ENCODE results near the genes JCHAIN, UTP3 and GRSF1.

DNA sequence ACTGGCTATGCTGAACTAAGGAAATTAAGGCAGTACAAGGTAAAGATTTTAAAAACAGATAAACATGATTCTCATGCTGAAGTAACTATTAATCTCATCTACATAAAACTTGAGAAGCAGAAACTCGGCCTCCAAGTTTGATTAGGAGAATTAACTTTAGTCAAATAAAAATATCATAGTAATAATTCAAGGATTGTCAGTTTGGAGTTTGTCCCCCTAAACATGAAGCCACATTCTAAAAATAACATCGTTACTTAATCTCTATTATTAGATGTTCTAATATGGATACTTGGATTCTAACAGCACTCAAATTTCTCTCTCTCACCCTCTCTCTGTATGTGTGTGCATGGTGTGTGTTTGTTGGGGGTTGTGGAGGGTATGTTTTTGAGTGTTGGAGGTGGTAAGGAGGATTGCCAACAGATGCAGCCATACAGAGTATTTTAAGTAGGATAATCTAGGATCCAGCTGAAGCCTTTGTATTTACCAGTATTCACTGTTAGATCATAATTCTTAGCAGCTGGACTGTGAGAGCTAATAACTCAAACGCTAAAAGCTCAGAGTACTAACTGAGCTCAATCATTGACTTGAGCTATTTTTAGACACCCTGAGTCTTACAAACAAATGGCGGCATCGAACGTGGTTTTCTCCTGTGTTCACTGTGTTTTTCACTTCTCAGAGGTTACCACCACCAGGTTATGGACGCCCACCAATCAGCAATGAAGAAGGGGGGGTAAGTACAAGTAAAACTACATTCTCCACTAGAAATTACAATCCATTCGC, 8.8 kb downstream of the ENAM start:
- PRO-cap, result no peak

GRCh38 chr4:70666230-70666882, at the start of gene JCHAIN:
TSS of gene JCHAIN (minus strand) at chr4:70666508.
- PRO-cap, result no peak

GRCh38 chr4:70688097-70688717, at the start of gene UTP3:
TSS of gene UTP3 (plus strand) at chr4:70688532.
- PRO-cap, result bidirectional peak, plus-strand start at chr4:70688532, minus-strand start at chr4:70688184

- PRO-cap, result no peak
Observed at GRCh38 chr4:70775089-70775528, 53.3 kb downstream of the RUFY3 start.

GRCh38 chr4:70833004-70833400, 6.7 kb downstream of the GRSF1 start:
- PRO-cap, result no peak

GRCh38 chr4:70839176-70840147, at the start of gene GRSF1:
TSS of gene GRSF1 (minus strand) at chr4:70839890.
- PRO-cap, result bidirectional peak, plus-strand start at chr4:70839389, minus-strand start at chr4:70839247; unidirectional peak, minus-strand start at chr4:70839890

- PRO-cap, result no peak
Observed at GRCh38 chr4:70902993-70903213, 734 bp downstream of the MOB1B start.

- PRO-cap, result no peak
Observed at GRCh38 chr4:70992743-70993170, 692 bp upstream of the DCK start.

DNA sequence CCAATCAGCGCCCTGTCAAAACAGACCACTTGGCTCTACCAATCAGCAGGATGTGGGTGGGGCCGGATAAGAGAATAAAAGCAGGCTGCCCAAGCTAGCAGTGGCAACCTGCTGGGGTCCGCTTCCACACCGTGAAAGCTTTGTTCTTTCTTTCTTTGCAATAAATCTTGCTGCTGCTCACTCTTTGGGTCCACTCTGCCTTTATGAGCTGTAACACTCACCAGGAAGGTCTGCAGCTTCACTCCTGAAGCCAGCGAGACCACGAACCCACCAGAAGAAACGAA, 197.5 kb upstream of the ADAMTS3 start:
- PRO-cap, result no peak

DNA sequence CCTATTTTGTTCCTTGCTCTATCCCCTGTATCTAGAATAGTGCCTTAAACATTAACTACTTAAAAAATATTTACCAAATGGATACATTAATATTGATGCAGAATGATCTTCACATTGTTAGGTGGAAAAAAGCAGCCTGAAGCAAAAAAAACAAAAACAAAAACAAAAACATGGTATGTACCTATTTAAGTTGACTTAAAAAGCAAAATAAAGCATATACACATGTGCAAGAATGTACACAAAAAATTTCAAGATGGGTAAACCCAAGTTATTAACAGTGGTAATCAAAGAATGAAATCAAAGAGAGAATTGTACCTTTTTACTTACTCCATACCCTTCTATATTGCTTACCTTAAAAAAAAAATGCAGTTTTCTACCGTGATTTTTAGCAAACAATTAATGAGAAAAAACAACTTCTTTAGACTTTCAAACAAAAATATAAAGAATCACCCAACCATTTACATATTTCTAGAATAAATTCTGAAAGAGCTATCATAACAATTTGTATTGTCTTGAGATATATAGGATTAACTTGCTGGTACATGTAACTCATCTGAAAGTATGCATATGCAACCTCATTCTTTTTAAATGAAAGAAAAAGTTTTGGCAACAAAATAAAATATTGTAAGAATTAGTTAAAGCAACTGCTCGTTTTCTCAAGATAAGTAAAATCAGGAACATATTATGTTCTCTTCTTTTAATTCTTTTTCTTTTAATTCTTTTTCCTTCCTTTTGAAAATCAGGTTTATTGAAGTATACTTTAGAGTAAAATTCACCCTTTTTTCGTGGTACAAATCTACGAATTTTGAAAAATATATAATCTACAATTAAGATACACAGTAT, 66.2 kb downstream of the ANKRD17 start:
- PRO-cap, result no peak

GRCh38 chr4:73221633-73222282, 36.8 kb downstream of the ANKRD17 start:
- PRO-cap, result no peak

- PRO-cap, result unidirectional peak, plus-strand start at chr4:73257402
Observed at GRCh38 chr4:73256973-73257615, 1.5 kb downstream of the ANKRD17 start.

- PRO-cap, result no peak
Observed at GRCh38 chr4:73343283-73343844, 60.7 kb upstream of the ALB start.

DNA sequence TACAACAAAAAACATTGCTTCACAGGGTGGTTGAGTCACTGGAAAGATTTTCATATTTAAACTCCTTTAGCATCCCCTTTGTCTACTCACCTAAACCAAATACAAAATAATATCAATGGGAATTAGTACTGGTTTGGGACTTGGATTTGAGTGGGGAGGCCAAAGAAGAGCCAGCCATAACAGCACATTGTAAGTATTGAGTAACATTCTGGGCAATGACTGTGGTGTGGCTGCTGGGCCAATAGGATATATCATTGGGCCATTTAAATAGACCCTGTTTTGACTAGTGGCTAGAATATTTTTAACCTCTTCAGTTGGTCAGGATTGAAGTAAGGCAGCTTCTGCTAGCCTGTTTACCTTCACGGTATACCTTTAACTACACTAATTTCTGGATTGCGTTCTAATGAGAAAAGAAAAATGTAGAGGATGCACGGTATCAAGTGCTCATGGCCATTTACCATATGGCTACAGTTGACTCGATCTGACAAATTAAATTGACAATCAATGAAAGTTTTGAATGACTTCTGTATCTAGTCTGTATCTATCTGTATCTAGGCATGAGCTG, 7.0 kb upstream of the ALB start:
- PRO-cap, result no peak

GRCh38 chr4:73397537-73397997, 6.5 kb upstream of the ALB start:
- PRO-cap, result no peak

DNA sequence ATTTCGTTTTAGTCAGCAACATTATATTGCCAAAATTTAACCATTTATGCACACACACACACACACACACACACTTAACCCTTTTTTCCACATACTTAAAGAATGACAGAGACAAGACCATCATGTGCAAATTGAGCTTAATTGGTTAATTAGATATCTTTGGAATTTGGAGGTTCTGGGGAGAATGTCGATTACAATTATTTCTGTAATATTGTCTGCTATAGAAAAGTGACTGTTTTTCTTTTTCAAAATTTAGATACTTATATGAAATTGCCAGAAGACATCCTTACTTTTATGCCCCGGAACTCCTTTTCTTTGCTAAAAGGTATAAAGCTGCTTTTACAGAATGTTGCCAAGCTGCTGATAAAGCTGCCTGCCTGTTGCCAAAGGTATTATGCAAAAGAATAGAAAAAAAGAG, 5.0 kb downstream of the ALB start:
- PRO-cap, result no peak

DNA sequence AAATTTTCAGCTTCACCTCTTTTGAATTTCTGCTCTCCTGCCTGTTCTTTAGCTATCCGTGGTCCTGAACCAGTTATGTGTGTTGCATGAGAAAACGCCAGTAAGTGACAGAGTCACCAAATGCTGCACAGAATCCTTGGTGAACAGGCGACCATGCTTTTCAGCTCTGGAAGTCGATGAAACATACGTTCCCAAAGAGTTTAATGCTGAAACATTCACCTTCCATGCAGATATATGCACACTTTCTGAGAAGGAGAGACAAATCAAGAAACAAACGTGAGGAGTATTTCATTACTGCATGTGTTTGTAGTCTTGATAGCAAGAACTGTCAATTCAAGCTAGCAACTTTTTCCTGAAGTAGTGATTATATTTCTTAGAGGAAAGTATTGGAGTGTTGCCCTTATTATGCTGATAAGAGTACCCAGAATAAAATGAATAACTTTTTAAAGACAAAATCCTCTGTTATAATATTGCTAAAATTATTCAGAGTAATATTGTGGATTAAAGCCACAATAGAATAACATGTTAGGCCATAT, 14.0 kb downstream of the ALB start:
- PRO-cap, result no peak

DNA sequence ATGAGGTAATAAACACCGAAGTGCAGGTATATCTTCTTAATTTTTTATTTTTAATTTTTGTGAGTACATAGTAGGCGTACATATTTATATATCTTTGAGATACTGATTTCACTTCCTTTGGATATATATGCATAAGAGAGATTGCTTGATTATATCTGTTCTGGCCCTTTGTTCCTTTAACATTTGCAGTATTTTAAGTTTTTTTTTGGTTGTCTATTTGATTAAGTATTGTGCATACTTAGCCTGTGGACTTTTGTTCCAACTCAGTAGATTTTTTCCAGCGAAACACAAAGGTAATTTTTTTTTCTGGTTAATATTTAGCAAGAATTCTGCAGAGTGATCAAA, 274 bp upstream of the AFM start:
- PRO-cap, result no peak

- PRO-cap, result no peak
Observed at GRCh38 chr4:73607176-73607922, 12.9 kb downstream of the RASSF6 start.

DNA sequence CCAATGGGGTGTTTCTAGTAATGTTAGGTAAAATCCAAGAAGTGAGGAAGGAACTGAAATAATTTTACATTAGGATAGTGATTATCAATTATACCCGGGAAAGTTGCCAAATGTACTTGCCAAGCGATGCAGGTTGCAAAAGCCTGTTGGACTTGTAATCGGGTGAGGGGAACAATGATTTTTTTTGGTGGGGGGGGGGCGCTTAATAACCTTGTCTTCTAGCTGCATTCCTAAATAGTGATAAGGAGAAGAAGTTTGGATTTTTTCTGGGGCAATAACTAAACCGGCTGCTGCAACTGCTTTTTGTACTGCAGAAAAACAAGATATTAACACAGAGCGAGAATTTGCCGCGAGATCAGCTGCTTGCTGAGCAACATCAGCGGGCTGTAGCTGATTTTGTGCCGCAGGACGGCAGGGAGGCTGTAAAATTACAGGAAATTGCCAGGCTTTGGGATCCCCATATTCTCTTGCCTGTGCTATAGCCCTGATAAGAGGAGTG, 49.5 kb upstream of the RASSF6 start:
- PRO-cap, result no peak

Data from SEM (cell line).